AG09309 (cell line): Measurements from ENCODE around the genes TET3, MOB1A and TLX2.

DNA sequence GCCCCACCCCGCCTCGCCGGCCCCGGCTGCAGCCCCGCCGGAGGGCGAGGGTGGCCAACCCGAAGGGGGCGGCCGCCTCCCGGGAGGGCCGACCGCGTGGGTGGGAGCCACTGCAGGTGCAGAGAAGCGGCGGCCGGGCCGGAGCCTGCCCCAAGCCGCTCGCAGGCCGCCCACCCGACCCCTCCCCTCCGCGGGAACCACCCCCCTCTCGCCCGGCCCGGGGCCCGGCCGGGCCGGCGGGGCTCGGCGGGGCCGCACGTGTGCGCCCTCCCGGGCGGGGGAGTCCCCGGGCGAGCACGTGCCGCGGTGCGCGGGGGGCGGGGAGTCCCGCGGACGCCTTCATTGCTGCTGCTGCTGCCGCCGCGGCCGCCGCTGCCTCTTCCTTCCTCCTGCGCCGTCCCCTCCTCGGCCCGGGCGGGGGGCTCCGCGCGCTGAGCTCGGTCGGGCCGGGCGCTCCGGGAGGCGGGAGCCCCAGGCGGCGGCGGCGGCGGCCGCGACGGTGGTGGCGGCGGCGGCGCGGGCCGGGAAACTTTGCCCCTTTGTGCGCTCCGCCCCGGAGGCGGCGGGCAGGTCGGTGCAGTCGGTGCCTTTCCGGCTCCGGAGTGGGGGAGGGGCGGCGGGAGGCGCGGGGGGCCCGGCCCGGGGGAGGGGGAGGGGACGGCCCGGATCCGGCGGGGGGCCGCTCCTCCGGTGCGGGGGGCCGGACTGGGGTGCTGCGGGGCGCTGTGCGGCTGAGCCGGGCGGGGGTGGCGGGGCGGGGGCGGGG, at the start of gene TET3:
TET3 (plus strand) TSS at position 323 of the 766 bp plus-strand sequence.
- RRBS: 2% methylated on average over 72 of the region's 113 CpGs

DNA sequence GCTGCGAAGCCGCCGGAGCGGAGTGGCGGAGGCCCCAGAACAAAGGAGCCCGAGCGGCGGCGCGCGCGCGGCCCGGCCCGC, 484 bp downstream of the TET3 start:
- RRBS: 1% methylated on average over 15 of the region's 15 CpGs

DNA sequence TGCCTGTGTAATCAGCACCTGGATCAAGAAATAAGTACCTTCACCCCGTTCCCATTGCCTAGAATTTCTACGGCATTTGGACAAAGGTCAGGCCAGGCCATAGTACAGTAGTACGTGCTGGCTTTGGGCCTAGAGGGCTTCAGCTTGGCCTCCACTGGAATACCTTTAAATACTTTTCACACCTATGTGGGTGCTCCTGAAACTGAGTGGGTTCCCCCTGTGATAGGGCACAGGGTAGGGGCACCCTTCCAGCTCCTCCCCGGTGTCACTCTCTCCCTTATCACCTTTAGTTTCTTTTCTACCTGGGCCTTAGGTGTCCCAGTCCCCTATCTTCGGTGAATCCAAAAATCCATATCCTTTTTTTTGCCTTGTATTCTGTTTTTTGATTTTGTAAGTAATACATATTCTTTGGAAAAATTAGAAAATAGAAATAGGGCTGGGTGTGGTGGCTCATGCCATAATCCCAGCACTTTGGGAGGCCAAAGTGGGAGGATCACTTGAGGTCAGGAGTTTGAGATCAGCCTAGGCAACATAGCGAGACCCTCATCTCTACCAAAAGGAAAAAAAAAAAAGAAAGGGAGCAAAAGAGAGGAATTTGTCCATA, 26.7 kb downstream of the TET3 start:
- RRBS: no CpG with 5 or more reads among the region's 6 CpGs

GRCh38 chr2:74177984-74179341, at the start of gene MOB1A:
Gene MOB1A, minus strand, starts transcription at chr2:74178879.
- RRBS: 1% methylated on average over 9 of the region's 94 CpGs

DNA sequence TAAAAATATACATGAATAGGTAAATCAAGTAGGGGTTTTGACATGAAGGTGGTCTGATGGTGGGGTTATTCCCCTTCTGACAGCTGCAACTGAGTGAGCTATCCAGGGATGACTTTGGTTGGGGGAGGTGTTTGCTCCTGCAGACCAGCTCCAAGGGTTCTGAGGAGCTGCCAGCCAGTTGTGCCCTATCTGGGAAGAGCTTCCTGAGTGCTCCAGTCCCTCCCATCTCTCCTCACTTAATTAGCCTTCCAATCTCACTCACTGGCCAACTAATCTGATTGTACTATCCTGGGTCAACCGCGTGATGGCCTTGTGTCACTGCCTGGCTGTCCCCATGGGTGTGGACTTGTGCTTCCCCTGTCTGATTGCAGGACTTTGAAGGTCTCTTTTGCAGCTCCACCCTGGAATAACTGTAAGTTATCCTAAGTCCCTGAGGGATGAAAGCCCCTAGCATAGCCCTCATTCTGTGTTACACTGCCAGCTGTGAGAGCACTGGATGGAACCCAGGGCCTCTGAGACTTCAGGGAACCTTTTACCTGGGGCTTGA, 65.1 kb downstream of the SLC4A5 start:
- RRBS: no CpG with 5 or more reads among the region's 2 CpGs

- RRBS: no CpG with 5 or more reads among the region's 7 CpGs
Measured at GRCh38 chr2:74290587-74291628, 52.3 kb downstream of the SLC4A5 start.

GRCh38 chr2:74313314-74313876, 29.8 kb downstream of the SLC4A5 start:
- RRBS: no CpG with 5 or more reads among the region's 3 CpGs

GRCh38 chr2:74383166-74383641, 3.1 kb upstream of the DCTN1 start:
- RRBS: no CpG with 5 or more reads among the region's 3 CpGs

DNA sequence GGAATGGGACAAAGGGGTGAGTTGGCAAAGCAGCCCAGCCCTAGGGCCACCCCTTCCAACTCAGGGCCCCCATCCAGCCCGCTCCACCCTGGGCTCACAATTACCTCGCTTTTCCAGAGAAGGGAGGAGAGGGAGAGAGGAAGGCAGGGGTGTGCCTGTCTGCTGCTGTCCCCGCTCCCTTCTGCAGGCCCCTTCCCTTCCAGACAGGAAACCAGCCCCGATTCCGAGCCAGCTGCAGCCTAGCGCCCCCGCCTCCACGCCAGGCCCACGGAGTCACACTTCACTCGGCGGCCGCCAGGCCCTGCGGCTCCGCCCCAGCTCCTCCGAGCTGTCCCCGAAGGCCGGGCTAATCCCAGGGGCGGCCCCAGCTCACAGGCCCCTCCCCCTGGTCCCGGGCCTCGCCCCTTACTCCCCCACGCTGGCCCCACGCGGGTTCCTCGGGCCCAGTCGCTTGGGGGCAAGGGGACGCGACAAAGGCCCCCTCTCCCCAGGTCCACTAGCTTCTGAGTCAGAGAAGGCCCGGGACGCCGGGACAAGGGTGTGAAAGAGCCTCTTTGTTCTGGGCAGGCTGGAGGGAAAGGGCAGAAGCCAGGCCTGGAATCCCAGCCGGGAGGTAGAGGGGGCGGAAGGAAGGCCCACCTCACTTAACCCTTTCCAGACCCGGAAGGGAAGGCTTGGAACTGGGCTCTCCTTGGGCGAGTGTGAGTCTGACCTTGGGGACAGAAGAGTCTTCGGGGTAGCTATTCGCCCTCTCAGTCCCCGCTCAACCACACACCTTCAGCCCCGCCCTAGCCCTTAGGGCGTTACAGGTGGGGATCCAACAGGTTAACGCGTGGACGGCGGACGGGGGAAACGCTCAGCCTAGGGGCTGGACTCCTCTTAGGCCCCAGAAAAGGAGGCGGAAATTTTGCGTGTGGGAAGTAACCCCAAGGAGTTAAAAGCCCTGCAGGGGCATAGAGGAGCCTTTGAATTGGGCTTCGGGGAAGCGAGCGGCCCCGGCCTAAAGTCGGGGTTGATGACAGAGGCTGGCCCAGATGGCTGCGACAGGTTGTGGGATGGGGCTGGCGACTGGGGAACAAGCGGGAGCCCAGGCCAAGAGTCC, 1.1 kb downstream of the RTKN start:
- RRBS: 8% methylated on average over 7 of the region's 55 CpGs

DNA sequence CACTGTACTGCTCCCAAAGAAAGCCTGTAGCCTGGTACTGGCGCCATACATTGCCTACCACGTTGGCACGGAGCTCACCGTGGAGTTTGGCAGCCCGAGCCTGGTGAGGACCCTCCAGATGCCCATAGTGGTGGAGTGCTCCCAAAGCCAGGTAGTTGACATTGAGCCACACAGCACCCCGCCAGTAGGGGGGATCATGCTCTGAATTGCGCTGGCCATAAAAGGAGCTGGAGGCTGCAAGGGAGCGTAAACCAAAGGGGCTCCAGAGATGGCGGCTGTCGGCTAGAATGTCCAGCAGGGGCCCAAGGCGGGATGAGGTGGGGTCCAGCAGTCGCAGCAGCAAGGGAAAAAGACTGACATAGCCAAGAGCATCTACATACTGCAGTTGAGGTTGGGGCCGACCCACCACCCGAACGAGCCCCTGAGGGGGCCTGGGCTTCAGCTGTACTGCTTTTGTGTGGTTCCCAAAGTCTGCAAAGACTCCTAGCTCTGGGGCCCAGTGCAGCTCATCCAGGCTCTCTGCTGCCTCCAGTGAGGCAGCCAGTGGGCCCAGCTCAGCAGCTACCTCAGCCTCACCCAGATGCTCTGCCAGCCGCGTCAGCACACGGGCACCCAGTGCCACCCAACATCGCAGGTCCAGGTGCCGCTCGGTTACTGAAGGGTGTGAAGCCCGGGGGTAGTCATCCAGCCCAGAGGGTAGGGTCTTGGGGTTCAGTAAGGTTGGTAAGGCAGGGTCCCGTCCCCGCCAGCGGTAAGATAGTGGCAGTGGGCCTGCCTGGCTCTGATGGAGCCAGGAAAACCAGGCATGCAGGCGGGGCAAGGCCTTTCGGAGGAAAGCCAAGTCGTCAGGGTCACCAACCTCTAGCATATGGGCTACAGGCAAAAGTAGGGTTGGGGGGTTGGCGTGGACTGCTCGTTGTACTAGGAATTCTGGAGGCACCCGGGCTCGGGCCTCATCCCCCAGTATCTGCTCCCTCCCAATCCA, 3.4 kb downstream of the WBP1 start:
- RRBS: 65% methylated on average over 2 of the region's 32 CpGs

- RRBS: 10% methylated on average over 24 of the region's 72 CpGs
Measured at GRCh38 chr2:74513847-74514761, at the start of gene TLX2. Gene TLX2, plus strand, starts transcription at chr2:74514450.

DNA sequence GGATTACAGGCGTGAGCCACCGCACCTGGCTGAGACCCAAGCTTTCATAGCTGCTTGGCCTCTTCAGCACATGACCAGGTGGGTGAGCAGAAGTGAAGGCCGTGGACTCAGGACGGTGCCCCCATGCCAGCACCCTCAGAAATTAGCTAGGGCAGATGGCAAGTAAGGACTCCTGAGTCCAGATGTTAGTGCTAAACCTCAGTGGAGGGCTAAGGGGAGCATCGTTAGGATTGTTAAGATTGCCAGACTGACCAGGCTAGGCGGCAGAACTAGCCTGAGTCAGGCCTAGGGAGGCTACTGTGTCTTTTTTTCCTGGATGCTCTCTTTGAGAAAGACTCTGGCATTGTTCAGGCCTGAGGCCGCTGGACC, 10.4 kb downstream of the HTRA2 start:
- RRBS: no CpG with 5 or more reads among the region's 7 CpGs

GRCh38 chr2:74553556-74553867, 230 bp downstream of the LOXL3 start:
- RRBS: 31% methylated on average over 7 of the region's 14 CpGs

DNA sequence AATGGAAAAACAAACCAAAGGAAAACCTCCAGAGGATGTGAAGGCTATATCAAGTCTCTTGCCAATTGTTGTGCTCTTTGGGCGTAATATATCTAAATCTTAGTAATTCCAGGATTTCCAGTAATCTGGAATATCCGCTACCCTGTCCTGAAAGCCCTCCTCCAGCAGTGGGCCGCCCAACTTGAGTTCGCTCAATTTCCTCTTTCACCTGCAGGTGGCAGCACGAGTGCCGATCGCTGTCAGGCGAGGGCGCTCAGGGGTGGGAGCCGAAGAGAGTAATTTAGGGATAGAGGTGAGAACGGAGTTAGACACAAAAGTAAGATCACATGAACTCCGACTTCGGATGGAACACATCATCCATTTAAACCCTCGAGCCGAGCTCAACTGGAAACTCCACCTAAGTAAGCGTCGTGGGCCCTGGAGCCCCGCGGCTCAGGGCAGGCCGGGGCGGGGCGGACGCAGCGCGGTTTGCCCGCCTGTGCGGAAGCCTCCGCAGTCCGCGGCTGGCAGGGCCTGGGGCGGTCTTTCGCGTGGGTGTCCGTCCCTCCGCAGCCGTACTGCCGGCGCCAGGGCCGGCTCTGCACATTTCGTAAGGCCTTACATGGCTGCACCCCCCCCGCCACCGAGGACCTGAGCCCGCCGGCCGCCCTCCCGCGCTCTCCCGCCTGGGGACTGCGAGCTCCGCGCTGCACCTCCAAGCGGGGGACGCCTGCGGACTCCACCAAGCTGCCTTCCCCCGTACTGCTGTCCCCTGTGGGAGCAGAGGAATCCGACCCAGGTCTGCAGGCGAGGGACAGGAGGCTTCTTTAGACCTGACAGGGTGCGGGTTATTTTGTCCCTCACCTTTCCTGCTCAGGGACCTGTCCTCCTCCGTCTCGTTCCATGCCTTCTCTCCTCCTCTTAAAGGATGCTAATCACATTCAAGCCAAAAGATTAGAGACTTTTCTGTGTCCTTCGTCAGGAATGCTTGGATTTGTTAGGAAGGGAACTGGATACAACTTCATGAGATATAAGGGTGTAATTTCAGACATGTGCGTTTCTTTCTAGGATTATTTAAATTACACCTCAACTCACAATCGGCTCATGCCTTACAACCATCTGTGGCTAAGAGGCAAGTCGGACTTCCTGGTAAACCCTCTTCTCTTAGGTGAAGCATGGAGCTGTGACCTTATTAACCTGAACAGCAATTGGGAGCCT, 61.3 kb downstream of the SEMA4F start:
- RRBS: 2% methylated on average over 6 of the region's 64 CpGs

DNA sequence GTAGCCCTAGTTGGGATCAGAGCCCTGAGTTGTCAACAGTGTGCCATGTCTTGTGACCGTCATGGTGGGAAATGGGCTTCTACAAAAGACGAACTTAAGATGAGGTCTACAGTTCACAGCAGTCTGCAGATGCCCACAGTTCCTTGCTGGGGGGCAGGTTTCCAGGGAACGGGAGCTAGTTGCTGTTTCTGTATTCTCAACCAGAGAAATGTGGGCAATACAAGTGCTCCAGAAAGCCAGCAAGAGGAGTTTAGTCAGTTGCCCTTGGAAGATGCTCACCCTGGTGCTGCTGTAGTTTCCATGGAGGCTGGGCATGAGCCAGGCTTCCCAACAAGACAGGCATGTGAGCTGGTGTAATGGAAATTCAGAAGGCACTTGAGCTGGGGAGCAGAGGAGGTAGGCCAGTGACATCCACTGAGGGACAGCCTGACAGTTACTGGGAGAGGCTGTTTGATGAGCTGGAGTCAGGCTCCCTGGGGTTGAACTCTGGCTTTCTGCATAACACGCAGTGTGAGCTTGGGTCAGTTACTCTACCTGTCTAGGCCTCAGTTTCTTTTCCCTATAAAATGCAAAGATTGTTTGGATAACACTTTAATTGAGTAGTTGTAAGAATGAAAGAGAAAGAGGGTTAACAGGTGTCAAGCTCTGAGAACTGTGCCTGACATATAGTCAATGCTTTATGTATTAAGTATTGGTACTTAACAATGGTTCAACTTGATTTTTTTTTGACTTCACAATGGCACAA, 7.8 kb downstream of the HK2 start:
- RRBS: no CpG with 5 or more reads among the region's 4 CpGs

- RRBS: no CpG with 5 or more reads among the region's 5 CpGs
Measured at GRCh38 chr2:74918982-74919276, 39.5 kb upstream of the POLE4 start.

DNA sequence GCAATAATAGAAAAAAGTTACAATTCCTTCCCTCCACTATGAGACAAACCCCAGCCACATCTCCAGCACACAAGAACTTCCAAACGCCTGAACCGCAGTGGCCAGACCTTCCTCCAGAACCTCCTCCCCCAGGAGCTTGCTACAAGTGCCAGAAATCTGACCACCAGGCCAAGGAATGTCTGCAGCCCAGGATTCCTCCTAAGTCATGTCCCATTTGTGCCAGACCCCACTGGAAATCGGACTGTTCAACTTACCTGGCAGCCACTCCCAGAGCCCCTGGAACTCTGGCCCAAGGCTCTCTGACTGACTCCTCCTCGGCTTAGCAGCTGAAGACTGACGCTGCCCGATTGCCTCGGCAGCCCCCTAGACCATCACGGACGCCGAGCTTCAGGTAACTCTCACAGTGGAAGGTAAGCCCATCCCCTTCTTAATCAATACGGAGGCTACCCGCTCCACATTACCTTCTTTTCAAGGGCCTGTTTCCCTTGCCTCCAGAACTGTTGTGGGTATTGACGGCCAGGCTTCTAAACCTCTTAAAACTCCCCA, 431.6 kb downstream of the LRRTM4 start:
- RRBS: no CpG with 5 or more reads among the region's 13 CpGs

DNA sequence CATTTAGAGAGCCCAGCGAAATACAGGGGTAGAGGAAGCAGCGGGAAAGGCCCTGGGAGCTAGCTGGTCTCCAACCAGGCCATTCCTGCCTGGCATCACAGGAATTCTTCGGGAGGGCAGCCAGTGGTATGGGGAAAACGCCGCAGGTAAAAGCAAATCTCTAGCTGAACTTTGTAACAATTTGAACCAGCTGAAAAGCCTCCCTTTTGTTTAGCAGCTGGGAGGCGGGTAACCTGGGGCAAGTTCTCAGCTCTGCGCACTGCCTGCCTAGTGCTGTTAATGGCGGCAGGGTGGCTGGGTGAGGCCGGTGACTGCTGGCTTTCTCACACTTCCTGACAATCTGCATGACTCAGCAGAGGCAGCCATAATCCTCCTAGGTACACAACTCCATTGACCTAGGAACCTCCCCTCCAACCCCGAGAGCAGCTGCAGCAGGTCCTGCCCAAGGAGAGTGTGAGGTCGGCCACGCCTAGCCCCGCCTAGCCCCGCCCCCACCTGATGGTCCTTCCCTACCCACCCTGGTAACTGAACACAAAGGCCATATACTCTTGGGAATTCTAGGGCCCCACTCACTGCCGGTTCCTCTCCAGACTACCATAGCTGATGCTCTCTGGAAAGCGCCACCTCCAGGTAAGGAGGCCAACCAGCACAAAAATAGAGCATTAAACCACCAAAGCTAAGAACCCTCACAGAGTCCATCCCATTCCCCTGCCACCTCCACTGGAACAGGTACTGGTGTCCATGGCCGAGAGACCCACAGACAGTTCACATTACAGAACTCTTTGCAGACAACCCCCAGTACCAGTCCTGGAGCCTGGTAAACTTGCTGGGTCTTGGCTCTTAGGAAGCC, 483.7 kb upstream of the REG3G start:
- RRBS: no CpG with 5 or more reads among the region's 17 CpGs

- RRBS: no CpG with 5 or more reads among the region's 13 CpGs
Measured at GRCh38 chr2:78779484-78780108, 245.9 kb upstream of the REG3G start.

DNA sequence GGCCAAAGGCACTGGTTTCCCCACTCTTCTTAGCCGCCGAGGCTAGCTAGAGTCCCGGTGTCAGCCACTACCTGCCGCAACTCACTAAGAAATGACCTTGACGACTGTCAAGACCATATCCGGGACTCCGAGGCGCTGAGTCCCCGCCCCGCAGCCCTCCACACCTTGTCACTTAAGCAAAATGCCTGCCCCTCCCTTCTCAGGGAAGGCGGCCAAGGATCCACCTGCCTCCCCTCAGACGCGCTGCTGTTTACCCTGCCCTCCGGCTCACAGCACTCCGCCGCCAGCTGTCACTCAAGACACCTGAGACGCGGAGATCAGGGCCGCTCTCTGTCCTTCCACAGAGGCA, 32.7 kb upstream of the REG3G start:
- RRBS: 4% methylated on average over 6 of the region's 19 CpGs